Skeletal muscle cell (primary cell): ENCODE measurements around the genes BMPER, DPY19L1, TBX20 and AOAH.

GRCh38 chr7:33904695-33905812 is at the start of gene BMPER:
BMPER (plus strand) TSS chr7:33905539.
- RRBS, result under 1% methylated on average over 32 of the region's 102 CpGs

- RRBS, result under 1% methylated on average over 52 of the region's 112 CpGs
Measured at GRCh38 chr7:35036602-35037553, at the start of gene DPY19L1. DPY19L1 (minus strand) TSS chr7:35037485.

DNA sequence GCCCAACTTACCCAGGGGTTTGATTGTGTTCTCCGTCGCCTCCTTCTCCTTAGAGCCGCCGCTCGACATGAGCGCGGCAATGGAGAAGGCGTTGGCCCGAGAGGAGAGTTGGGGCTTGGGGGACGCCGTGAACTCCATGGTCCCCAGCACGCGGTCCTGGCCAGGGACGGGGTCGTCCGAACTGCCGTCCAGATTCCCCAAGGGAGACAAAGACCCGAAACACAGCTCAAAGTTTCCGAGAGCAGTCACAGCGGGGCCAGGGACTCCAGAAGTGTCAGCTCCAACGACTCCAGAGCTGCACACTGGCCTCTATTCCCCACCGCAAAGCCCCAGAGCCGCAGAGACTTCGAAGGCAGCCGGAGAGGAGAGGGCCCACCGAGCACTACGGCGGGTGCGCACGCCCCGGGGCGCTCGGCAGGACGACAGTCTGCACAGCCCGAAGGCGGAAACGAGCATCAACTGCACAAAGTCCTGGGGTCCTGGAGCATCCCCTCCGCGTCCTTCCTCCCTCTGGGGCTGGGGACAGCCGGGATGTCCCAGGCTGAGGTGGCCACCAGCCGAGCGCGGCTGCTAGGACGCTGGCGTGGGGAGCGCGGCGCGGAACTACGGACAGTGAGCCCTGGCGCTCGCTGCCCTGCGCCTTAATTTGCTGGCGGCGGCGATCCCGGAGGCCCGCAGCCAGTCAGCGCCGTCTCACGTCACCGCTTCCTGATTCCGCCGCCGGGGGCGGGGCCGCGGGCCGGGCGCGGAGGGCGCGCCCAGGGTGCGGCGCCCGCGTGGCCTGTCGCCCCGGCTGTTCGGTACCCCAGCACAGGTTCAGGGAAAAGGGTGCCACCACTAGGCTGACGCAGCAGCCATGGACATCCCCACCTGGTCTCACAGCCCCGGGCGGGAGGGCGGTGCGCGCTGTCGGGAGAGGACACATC is at the start of gene TBX20:
TSS of gene TBX20 (minus strand) at position 618 of the 926 bp plus-strand sequence.
- RRBS, result 2% methylated on average over 34 of the region's 87 CpGs

GRCh38 chr7:35664175-35665003 is 30.5 kb downstream of the HERPUD2 start:
- RRBS, result no CpG with 5 or more reads among the region's 9 CpGs

DNA sequence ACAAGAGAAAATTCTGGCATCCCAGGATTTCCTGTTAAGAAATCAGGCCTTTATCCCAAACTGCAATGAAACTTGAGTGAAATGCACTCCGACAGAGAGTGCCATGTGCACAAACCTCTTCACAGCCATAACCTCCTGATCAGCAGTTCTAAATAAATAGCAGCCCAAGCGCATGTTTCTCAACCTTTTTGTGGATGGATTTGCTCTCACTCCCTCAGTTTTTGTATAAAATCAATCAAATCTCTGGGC is 107.7 kb upstream of the EEPD1 start:
- RRBS, result no CpG with 5 or more reads among the region's 2 CpGs

- RRBS, result no CpG with 5 or more reads among the region's 9 CpGs
Measured at GRCh38 chr7:36082039-36082798, 70.8 kb upstream of the EEPD1 start.

DNA sequence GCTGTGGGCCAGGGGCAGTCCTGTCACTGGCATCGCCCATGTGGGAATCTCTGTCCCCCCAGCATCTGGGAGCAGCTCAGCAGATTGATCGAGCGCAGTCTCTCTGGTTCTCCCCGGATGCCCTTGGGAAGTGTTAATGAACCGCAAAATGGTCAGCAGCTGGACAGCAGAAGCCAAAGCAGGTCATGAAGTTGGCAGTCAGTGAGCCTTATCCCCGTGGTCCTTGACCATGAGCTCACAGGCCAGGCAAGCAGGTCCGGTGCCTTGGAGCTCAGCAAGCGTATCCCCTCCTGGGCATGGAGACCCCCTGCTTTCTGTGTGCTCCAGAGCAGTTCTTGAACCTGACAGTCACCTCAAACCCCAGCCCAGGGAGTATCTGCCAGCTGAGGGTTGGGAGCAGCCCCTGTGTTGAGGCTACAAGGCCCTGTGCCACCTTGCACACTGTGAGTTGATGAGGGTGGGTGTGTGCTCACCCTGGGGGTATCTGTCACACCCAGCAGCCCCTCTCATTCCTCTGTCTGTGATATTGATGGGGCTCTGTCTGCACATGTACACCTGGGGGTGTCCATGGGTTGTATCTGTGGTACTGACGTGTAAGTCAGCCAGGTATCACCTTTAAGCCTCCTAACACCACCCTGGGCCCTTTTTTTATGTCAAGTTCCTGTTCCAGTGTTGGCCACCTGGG is 81.5 kb downstream of the MATCAP2 start:
- RRBS, result no CpG with 5 or more reads among the region's 9 CpGs

DNA sequence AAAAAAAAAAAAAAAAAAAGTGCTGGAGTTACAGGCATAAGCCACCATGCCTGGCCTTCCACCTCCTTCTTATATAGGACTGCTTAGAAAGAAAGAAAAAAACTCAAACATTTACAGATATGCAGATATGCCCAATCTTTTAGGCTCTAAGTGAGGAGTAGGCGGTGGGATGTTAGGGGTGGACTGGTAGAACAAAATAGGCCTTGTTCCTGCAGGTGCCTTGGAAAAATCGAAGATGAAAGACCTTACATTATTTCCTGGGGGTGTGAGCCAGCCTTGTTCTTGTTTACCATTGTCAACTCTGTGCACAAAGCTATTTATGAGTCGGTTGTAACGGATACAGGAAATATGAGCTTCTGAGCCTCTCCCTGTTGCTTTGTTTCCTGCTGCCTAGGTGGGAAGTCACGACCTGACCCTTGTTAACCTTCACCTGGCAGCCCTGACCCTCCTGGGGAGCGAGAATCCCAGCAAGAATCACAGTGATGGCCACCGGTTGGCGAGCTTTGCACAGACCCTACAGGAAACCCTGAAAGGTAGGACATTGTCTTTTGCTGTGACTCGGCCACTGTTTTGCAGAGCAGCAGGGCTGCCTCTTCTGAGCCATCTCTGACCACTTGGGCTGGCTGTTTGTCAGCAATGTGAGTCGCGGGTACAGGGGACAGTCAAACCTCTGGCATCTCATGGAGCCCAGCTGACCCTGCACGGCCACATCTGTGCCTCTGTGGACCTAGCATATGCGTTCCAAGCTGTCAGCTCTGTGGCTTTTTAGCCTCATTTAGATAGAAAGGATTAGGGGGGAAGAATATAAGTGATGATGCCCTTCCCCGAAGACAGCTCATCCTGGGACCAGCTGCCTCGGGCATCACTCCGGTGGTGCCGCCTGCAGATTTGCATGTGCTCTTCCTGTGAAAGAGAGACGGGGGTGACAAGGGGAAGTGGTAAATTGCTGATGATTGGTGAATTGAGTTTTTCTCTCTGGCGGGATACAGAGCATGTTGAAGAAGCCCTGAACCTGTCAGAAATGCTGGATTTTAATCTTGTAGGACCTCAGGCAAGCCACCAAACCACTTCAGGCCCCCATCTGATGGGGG is 79.5 kb downstream of the MATCAP2 start:
- RRBS, result no CpG with 5 or more reads among the region's 19 CpGs

DNA sequence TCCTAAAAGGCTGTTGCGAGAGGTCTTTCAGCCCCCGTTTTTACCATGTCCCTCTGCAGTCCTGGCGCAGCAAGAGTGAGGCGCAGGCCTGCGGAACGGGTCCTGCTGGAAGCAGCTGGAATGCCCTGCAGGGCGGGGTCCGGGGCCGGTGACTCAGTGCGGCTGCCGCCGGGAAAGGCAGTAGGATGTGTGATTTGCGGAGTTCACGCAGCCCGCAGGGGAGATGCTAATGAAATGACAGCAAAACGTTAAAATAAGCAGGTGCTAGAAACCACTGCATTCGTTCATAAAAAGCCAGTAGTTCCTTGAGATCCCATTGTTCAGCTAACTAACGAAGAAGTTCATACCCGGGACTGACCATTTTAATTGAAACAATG is 607 bp downstream of the ANLN start:
- RRBS, result no CpG with 5 or more reads among the region's 19 CpGs

GRCh38 chr7:36504794-36505214 is 115.1 kb downstream of the ANLN start:
- RRBS, result no CpG with 5 or more reads among the region's 4 CpGs

- RRBS, result no CpG with 5 or more reads among the region's 8 CpGs
Measured at GRCh38 chr7:36720995-36721851, 3.1 kb downstream of the AOAH start.

- RRBS, result no CpG with 5 or more reads among the region's 12 CpGs
Measured at GRCh38 chr7:36724051-36724930, at the start of gene AOAH. AOAH (minus strand) TSS chr7:36724494.

GRCh38 chr7:37333020-37333527 is 115.6 kb downstream of the ELMO1 start:
- RRBS, result no CpG with 5 or more reads among the region's 1 CpG

DNA sequence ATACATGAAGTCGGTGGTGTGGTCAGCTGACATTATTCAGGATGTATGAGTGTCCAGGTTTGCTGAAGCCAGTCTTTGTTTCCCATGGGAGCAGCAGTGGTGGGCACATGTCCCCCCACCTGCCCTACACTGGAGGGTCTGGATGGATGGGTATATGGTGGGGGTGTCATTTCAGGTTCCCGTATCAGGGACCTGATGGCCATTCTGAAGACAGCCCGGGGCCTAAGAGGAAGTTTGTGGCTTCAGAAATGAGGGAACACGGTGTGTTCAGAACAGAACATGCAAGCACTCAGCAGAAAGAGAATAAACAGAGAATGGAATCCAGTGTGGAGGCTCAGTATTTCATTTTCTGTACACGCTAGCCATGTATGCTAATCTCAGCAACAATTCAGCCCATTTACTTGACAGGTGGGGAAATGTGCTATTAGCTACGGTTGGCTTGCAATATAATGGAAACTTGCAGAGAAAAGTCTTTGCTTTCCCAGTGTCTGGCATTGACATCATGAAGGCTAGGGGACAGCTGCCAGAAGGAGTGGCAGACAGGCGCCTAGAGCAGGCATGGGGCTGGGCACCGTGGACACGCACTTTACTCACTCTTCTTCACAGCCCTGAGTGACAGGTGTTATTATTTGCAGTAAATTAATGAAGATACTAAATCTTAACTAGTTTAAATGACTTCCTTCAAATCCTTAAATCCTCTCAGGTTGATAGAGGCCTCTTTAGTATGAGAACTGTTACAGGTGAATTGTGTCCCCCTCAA is 98.6 kb downstream of the ELMO1 start:
- RRBS, result no CpG with 5 or more reads among the region's 9 CpGs

DNA sequence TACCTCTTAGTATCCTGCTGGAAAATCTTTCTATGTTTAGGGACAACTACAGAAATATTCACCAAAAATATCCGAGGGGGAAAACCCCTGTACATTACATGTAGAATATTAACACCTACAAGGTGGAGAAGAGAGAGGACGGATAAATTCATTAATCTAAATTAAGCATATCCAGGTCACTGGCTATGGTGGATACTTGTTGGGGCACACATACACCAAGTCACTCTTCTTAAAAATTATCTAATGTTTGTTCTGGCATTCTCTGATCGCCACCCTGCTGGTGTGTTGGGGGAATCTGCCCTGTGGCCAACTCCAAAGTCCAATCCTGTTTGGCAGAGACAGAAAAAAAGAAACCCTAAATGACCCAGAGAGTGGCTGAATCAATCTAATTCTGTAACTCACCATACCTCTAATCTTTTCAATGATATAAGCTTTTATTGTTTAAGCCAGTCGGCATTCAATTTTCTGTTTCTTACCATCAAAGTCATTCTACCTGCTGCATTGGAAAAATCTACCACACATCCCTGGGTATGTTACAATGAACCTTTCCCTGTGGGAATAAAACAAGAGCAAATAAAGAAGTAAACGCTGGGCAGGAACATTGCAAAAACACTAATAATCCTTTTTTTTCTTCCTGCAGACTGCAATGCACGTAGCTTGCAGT is 34.3 kb downstream of the ELMO1 start:
- RRBS, result no CpG with 5 or more reads among the region's 6 CpGs

DNA sequence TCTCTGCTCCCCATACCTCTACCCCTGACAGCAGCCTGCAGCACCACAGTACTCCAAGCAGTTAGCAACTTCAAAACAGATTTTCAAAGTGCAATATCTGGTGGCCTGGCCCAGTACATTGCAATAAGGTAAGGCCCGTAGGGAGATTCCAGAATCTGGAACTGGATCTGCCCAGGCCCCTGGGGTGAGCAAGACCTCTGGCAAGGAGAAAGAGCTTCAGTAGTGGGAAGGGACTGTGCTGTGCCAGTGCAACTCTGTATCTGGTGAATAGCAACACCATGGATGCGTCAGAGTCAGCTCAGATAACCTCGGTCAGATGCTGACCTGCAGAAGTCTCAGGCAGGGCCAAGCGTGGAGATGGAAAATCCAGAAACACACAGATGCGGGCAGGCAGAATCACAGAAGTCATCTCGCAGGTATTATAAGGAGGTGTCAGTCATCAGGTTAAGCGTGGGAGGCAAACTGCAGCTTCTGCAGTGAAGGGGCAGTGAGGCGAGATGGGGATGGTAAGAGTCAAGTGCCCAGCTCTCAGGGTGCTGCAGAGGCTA is 30.2 kb downstream of the ELMO1 start:
- RRBS, result no CpG with 5 or more reads among the region's 8 CpGs

GRCh38 chr7:37921391-37921820 is 966 bp downstream of the EPDR1 start:
- RRBS, result no CpG with 5 or more reads among the region's 13 CpGs

DNA sequence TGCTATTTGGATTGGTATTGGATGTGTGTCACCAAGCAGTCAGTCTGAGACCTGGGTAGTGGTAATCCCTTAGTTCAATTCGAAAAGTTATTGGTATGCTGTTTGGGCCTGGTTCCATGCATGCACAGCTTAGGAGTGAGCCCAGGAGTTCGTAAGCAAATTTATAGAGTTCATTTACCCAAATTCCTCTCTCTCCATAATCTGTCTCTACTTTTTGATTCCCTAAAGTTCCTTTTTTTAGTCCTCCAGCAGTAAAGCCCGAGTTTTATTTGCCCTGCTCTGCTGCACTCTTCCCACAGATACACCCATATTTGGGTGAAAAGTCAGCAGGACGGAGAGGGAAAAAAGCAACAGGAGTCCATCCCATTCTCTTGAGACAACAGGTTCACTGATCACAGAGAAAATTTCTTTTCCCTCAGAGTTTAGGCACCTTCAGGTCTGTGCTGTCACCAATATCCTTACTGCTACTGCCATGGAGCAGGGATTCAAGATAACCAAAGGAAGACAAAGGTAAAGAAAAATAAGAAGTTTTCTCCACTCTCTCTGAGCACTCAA is 82.5 kb downstream of the EPDR1 start:
- RRBS, result no CpG with 5 or more reads among the region's 4 CpGs

GRCh38 chr7:38222521-38223055 is 44.5 kb downstream of the STARD3NL start:
- RRBS, result no CpG with 5 or more reads among the region's 4 CpGs

DNA sequence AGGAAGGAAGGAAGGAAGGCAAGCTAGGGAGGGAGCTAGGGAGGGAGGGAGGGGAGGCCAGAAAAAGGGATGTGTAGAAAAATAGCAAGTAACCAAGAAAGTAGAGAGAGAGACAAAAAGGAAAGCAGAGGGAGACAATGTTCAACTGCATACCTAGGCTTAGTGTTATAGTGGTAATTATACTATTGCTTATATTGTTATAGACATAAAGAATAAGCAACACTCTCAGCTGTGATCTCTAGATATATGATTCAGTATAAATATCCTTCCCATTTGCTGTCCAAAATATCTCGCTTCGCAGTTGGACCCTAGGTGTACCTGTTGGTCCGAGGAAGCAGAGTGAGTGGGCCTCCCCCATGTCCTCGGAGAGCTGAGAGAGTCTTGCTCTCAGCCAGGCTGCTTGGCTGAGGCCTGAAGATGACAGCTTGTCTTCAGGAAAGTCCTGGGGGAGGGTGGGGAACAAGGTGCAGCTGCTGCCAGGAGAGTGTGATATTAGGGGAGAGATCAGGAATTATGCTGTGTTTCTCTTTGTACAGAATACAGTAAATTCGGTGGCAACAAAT is 156.4 kb downstream of the STARD3NL start:
- RRBS, result no CpG with 5 or more reads among the region's 5 CpGs